Measurements from ENCODE around the gene GOLGA8S.

DNA sequence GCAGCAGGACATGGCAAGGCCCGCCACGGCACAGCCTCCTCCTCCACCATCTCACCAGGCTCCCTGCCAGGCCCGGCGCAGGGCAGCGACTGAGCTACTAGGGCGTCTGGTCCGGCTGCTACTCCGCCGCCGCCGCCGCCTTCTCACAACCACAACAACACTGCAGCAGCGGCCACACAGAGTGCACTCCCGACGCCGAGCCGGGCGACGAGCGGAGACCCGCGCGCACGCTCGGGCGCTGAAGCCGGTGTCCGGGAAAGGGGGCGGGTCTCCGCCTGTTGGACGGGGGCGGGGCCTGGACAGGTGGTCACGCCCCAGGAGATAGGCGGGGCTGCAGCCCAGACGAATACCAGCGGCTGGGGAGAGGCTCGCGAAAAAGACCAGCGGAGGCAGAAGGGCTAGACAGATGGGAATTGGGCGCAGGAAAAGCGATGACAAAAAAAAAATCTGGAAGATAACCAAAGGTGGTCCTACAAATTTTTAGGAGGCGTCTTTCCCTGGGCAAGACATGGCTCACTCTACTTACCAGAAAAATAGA is 110.1 kb downstream of the POTEB2 start:
- RRBS: no CpG with 5 or more reads among the region's 42 CpGs

DNA sequence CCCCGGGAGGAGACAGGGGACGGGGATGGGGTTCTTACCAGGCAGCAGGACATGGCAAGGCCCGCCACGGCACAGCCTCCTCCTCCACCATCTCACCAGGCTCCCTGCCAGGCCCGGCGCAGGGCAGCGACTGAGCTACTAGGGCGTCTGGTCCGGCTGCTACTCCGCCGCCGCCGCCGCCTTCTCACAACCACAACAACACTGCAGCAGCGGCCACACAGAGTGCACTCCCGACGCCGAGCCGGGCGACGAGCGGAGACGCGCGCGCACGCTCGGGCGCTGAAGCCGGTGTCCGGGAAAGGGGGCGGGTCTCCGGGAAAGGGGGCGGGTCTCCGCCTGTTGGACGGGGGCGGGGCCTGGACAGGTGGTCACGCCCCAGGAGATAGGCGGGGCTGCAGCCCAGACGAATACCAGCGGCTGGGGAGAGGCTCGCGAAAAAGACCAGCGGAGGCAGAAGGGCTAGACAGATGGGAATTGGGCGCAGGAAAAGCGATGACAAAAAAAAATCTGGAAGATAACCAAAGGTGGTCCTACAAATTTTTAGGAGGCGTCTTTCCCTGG is 115.3 kb downstream of the POTEB3 start:
- RRBS: no CpG with 5 or more reads among the region's 47 CpGs

DNA sequence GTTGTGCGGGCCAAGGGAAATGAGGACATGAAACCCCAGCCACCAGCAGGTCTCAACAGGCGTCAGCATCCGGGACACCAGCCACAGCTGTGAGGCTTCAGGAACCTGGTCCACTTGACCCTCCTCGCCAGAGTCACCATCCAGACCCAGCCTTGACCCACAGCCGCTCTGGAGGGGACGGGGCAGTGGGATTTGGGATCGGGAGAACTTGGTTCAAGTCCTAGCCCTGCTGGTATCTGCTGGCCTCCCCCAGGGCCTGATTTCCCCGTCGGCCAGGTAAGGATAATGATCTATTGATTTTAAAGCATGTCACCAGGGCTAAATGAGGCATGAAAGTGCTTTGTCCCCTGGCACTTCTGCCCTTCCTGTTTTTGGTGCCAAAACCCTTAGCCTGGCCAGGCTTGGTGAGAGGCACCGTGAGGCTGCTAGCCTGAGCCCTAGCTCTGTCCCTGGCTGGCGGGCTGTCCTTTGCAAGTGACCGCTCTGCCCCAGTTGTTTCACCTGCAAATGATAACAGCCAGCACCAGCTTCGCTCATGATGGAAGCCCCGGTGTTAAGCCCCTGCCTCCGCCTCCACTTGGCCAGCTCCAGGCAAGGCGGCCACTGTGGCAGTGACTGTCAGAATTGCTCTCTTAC is 156.5 kb downstream of the OR4N4 start:
- RRBS: no CpG with 5 or more reads among the region's 16 CpGs

GRCh38 chr15:22259973-22260382 is 165.7 kb downstream of the OR4N4 start:
- RRBS: no CpG with 5 or more reads among the region's 5 CpGs

DNA sequence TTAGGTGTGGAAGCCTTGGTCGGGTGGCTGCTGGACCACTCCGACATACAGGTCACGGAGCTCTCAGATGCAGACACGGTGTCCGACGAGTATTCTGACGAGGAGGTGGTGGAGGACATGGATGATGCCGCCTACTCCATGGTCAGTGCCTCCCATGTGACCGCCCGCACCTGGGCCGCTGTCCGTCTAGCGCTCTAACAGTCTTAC is 114.5 kb downstream of the GOLGA6L22 start:
- RRBS: no CpG with 5 or more reads among the region's 13 CpGs

GRCh38 chr15:22729055-22729487 is 57.4 kb upstream of the NIPA1 start:
- RRBS: no CpG with 5 or more reads among the region's 3 CpGs

DNA sequence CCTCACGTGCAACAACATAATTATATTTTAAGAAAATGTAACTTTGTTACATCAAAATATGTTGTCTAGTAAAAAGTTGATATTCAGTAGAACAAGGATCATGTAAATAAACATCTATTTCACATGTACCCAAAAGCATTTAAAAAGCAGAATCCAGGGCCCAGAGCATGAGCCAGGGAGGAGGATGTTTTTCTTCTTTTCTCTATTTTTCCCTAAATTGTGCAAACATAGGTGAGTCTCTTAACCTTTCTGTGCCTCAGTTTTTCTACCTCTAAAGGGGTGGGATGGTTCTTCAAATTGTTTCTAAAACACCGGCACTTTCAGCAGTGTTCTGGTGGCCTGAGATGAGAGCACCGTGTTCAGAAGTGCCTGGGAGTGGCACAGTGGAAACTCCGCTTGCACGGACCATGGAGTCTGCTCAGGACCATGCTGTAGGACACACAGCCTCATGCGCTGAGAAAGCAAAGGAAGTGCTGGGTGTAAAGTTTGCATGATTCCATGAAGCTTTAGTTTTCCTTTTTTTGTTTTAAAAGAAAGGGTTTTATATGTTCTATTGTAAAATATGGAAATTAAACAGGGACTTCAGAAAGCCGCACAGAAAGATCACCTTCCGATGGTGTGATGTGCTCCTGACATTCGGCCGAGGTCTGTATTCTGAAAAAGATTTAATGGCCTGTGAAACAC is 9.8 kb upstream of the NIPA2 start:
- RRBS: no CpG with 5 or more reads among the region's 10 CpGs

- RRBS: no CpG with 5 or more reads among the region's 8 CpGs
Measured at GRCh38 chr15:23354575-23354941, at the start of gene GOLGA8S. GOLGA8S (plus strand) TSS chr15:23354748.

- RRBS: no CpG with 5 or more reads among the region's 26 CpGs
Measured at GRCh38 chr15:24260944-24261311, 414.6 kb upstream of the NPAP1 start.

GRCh38 chr15:24956495-24957016 is 1.8 kb downstream of the SNRPN start:
- RRBS: no CpG with 5 or more reads among the region's 17 CpGs

- RRBS: no CpG with 5 or more reads among the region's 12 CpGs
Measured at GRCh38 chr15:25439443-25439853, 624 bp upstream of the UBE3A start.

- RRBS: no CpG with 5 or more reads among the region's 12 CpGs
Measured at GRCh38 chr15:25643893-25644800, 205.3 kb upstream of the UBE3A start.

DNA sequence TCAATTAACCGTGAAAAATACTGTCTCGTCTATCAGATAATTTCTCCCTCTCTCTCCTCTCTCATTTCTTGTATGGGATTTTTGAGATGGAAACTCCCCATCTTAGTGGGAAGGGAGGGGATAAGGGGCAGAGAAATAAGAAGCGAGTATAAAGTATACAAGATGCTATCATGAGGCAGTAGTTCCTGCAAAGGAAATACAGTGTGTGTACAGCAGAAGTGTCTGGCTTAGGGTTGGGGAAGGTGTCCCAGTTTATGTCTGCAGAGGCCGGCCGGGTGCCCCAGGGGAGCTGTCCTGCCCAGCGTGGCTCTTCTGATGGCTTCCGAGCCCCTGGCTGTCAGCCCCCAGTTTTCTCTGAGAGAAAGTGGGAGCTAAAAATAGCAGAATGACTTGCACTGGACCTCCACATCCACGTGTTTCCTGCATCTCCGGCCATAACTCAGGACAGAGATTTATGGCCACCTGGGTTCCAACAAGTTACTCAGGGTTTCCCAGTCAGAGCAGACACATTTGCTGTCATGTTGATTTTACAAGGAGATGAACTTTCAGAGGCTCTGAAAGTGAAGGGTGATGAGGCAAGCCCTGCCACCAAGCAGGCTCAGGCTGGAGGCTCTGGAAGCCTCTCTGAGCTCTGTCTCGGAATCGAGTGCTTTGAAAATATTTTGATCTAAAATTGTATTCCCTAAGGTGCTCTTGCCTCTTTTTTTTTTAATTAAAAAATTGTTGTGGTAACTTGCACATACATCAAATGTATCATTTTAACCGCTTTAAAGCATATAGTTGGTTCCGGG is 192.0 kb downstream of the ATP10A start:
- RRBS: no CpG with 5 or more reads among the region's 13 CpGs

- RRBS: no CpG with 5 or more reads among the region's 14 CpGs
Measured at GRCh38 chr15:25783743-25784399, 79.3 kb downstream of the ATP10A start.

GRCh38 chr15:25811827-25812799 is 51.0 kb downstream of the ATP10A start:
- RRBS: no CpG with 5 or more reads among the region's 18 CpGs

- RRBS: under 1% methylated on average over 12 of the region's 53 CpGs
Measured at GRCh38 chr15:26082043-26083086, 219.2 kb upstream of the ATP10A start.

GRCh38 chr15:26244268-26245288 is 381.5 kb upstream of the ATP10A start:
- RRBS: no CpG with 5 or more reads among the region's 32 CpGs

DNA sequence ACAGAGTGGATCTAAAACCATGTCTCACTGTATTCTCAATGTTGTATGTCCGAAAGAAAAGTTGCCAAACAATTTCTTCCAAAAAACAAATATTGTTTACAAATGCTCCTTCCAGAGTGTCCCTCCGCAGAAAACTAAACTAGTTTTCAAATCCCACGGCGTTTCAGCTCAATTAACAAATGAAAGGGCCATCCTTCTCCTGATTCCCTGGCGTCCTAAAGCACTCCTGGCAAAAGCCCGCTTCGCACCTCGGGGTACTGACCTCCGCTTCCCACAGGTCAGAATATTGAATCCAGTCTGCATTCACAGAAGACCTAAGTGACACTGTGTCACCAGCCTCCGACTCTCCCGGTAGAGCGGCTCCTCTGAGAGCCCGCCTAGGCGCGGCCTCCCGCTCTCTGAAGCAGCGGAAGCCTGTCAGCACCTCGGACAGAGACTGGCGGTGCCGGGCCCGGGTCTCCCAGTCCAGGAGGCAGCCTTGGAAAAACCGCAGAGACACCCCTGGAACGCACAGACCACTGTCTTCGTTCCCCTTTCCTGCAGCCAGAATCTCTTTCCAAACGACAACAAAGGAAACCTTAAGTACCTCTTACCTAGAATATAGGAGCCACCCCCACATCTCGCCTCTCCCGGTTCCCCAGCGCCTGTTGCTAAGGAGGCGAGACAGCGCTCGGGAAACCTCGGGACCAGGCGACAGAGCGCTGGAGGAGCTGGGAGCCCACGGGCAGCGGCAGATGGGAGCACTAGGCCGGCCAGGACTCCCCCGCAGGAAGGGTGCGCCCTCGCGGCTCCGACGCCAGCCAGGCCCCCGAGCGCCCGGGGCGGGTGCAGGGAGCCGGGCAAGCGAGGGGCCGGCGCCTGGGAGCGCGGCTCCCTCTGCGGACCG is 1.2 kb downstream of the GABRB3 start:
- RRBS: 1% methylated on average over 17 of the region's 55 CpGs

- RRBS: no CpG with 5 or more reads among the region's 6 CpGs
Measured at GRCh38 chr15:28819019-28819603, 29.3 kb downstream of the GOLGA6L7 start.

- RRBS: no CpG with 5 or more reads among the region's 12 CpGs
Measured at GRCh38 chr15:28948351-28948929, 62.7 kb downstream of the APBA2 start.